Peyer's patch (tissue), 4 donors: ENCODE data around the gene NAT10.

DNA sequence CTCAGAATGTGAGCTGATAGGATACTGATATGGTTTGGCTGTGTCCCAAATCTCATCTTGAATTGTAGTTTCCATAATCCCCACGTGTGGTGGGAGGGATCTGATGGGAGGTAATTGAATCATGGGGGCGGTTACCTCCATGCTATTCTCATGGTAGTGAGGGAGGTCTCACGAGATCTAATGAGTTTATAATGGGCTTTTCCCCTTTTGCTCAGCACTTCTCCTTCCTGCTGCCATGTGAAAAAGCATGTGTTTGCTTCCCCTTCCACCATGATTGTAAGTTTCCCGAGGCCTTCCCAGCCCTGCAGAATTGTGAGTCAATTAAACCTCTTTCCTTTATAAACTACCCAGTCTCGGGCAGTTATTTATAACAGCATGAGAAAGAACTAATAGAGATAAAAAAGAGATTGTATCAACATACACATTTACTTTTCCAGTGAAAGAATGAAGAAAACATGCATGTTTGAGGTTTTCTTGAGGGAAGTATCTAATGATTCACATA, 17.3 kb upstream of the CSTF3 start:
- PRO-cap = no peak
- RAMPAGE, long total RNA, 4 experiments = no peak in any of the 4 experiments

DNA sequence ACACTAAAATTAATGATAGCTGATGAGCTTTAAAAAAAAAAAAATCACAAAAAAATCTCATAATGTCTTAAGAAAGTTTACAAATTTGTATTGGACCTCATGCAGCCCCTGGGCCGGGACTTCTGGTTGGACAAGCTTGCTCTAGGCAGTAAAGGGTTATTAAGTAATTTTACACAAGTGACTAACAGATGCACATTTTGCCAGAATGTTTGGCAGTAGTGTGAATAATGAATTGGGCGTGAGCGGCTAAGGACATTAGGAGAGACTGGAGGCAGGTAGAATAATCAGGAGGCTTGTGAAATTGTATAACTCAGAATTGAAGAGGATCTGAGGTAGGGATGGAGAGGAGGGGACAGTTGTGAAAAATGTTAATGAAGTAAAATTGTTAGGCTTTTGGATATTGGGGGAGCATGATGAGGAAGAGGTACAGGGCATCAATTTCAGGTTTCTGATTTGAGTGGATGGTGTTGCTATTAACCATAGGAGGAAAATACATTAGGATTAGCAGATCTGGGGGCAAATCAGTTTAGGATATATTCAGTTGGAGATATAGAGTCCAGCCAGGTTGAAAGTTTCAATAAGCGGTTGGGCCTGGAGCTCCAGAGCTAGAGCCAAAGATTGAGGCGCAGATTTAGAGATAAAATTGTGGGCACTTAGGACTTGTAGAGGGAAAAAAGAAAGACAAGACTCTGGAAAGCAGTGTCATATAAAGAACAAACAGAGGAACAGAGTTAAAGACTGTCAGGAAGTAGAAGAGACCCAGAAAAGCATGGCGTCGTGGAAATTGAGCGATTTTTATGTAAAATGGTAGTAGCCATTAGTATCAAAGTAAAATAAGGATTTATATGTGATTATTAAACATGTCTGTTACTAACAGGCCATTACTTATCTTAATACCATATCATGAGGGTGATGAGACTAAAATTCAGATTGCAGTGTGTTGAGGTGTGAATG, 41.0 kb upstream of the KIAA1549L start:
- PRO-cap = no peak
- RAMPAGE, long total RNA, 4 experiments = no peak in any of the 4 experiments

GRCh38 chr11:33691906-33692626, 8.6 kb downstream of the C11orf91 start:
- PRO-cap = bidirectional peak, plus-strand start at chr11:33692455, minus-strand start at chr11:33692275
- RAMPAGE, long total RNA, 4 experiments = no peak in any of the 4 experiments

DNA sequence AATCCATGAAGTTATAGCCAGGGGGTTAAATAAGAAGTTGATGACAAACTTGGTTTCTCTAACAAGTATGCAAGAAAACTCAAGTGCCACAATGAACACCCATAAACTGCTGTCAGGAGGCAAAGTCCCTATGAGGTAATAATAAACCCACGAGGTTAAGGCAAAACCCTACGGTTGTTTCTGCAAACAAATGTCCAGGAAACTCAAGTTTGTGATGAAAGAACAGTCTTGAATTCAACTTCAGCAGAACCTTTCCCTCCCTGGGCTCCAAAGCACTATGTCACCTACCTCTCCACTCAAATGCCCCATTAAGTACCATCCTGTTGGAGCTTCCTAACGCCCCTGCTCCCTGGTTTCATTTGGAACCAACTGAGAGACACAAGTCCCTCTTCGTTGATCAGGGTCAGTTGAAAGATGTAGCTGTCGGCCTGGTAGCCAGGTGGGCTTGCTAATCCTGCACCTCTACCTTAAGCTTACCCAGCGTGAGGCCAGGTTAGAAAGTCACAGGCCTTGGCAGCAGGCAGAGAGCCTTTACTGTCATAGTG, 2.6 kb upstream of the C11orf91 start:
- PRO-cap = no peak
- RAMPAGE, long total RNA, 4 experiments = no peak in any of the 4 experiments

DNA sequence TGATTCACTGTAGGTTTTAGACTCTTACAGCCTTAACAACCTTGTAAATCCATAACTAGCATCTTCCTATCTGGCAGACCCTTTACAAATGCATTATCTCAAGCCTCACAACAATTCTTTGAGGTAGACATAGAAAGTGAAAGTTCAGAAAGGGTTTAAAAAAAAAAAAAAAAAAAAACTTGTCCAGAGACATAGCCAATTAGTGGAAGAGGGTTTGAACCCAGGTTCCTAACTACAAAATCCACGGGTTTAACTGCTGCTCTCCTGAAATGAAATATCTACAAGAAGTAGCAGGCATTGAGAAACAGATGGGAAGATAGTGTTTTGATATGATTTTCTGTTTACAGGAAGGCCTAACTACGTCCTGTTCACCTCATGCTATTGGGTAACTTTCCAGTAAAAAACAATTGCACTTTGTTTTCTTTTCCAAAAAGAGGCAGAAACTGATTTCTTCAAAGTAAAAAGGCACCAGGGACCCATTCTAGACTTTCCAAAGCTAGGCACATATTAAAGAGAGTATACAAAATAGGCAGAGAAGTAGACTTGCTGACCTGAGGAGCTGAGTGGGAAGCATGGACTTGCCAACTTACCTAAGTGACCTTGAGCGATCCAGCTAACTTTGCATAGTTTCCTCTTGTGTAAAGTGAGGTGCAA, 5.9 kb upstream of the C11orf91 start:
- PRO-cap = no peak
- RAMPAGE, long total RNA, 4 experiments = no peak in any of the 4 experiments

- PRO-cap = no peak
- RAMPAGE, long total RNA, 4 experiments = no peak in any of the 4 experiments
Measured at GRCh38 chr11:33713349-33713640, 12.7 kb upstream of the C11orf91 start.

DNA sequence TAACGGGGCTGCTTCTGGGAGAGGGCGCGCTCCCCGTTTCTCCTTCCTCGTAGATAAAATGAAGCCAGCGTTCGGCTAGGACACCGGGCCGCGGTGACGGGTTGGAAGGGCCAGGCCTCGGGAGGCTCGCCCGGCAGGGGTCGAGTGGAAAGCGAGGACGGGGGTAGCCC, 212 bp downstream of the CD59 start:
- PRO-cap = no peak
- RAMPAGE, long total RNA, 4 experiments = no peak in any of the 4 experiments

GRCh38 chr11:33802462-33803044, 28.2 kb upstream of the FBXO3 start:
- PRO-cap = no peak
- RAMPAGE, long total RNA, 4 experiments = no peak in any of the 4 experiments

DNA sequence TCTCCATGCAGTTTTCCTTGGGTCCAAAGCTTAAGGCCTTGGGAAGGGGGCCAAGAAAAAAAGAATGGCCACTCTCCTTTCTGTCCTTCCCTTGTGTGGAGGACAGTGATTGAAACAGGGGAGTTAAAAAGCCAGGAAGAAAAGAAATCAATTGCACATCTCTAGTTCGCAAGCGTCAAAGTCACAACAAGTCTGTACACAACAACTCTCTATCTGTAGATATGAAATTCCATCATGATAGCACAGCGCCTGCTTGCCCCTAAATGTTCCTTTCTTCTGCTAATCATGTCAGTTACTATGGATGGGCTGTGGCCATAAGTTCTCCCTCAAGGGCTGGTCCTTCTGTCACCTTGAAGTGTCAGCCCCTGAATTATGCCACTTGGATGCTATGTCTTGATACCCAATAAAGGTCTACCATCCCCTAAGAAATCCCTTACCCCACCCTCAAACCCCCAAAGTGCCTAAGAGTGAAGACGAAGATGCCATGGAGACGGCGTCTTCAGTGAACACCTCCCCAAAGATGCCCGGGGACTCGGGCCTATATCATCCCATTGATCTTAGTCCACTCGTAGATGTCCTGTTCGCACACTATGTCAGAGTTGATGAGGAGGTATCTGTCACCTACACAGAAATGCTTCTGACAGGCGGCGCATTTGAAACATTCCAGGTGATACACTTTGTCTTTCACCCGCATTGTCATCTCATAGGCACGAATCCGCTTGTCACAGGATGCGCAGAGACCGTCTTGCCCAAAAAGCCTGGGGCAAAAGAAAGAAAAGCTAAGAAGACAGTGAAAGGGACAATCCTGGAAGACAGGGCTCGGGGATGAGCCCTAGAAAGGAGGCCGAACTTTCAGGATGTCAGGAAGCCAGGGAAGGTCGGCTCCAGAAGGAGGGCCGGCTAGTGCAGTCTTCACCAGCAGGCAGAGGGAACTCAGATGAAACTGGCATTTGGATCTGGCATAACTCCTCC, 32.8 kb downstream of the LMO2 start:
- PRO-cap = no peak
- RAMPAGE, long total RNA, 4 experiments = no peak in any of the 4 experiments

DNA sequence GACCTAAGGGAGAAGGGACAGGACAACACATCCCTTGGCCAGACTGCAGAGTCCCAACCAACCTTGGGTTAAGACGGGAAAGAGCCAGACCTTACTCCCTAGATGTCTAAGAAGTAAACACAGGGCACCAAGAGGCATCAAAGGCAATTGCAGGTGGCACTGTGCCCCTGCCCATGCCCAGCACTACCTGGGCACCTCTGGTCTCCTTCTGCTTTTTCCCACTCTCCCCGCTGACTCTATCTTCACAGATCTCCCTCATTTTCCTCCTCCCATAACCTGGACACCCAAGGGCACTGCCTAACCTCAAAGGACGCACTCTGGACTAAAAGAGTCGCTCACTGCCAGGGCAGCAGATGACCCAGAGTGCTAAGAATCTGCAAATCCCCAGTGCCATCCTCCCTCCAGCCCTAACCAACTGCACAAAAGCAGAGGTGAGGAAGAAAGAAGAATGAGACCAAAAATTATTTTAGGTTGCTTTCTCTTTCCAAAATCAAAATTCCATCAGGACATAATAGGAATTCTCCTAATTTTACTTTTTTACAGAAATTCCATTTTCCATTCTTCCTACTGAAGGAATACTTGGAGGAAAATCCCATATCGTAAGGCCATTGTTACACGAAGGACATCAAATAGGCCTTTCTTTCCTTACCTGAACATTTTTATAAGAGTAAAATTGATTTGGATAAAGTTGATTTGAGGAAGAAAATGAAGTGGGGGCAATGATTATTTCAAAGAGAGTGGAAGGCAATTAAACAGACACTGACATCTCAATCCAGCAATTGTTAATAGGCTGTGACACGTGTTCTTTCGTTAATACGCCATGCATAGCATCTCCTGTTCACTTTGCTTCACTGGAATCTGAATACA, 26.7 kb downstream of the LMO2 start:
- PRO-cap = no peak
- RAMPAGE, long total RNA, 4 experiments = no peak in any of the 4 experiments

GRCh38 chr11:33921195-33921634, 29.3 kb upstream of the LMO2 start:
- PRO-cap = no peak
- RAMPAGE, long total RNA, 4 experiments = no peak in any of the 4 experiments

- PRO-cap = no peak
- RAMPAGE, long total RNA, 4 experiments = no peak in any of the 4 experiments
Measured at GRCh38 chr11:33941461-33942147, 49.7 kb upstream of the LMO2 start.

DNA sequence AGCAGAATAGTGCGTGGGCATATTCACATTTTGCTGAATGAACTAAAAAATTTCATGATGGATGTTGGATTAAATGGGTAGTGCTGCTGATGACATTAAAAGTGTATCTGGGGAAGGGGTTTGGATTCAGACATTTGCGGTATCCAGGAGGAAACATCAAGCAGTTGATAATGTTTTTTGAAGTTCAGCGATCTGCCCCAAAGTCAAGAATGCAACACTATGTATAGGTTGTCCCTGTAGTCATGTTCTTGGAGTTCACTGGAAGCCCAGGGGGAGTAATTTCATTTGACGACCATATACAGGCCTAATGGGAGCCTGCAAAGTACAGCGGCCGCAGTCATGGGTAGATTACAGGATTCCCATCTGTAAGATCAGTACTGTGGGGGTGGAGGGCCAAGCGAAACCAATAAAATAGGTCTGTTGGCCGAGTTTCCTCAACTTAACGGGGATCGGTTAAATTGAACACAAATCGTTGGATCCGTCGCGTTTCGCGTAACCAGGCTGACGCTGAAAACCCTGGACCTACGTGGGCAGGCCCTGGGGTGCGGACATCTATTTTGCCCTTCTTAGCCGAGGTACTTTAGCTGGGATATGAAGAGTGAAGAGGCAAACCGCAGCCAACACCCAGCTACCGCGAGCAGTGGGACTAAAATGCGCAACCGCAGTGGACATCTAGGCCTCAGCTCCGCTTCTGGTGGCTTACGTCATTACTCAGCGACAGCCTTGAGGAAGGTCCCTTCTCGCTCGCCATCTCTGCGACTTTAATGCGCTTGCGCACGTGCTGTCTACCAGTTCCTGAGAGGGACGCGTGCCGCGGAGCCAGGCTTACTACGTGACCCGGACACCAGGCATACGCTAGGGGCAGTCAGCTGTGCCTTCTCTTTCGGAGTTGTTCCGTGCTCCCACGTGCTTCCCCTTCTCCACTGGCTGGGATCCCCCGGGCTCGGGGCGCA, at the start of gene NAT10:
Gene NAT10 (plus strand): TSS at position 791 of the 953 bp plus-strand sequence.
- PRO-cap = bidirectional peak, plus-strand start at position 791 of the sequence, minus-strand start at position 642 of the sequence
- RAMPAGE, long total RNA, 4 experiments = start-site peak on the plus strand in 4 of 4 experiments, centred at positions 809 to 827 of the sequence, 20 to 53 reads per replicate

GRCh38 chr11:34186136-34186939, 80.9 kb downstream of the NAT10 start:
- PRO-cap = no peak
- RAMPAGE, long total RNA, 4 experiments = no peak in any of the 4 experiments

GRCh38 chr11:34250659-34251515, 106.9 kb downstream of the ABTB2 start:
- PRO-cap = no peak
- RAMPAGE, long total RNA, 4 experiments = no peak in any of the 4 experiments

DNA sequence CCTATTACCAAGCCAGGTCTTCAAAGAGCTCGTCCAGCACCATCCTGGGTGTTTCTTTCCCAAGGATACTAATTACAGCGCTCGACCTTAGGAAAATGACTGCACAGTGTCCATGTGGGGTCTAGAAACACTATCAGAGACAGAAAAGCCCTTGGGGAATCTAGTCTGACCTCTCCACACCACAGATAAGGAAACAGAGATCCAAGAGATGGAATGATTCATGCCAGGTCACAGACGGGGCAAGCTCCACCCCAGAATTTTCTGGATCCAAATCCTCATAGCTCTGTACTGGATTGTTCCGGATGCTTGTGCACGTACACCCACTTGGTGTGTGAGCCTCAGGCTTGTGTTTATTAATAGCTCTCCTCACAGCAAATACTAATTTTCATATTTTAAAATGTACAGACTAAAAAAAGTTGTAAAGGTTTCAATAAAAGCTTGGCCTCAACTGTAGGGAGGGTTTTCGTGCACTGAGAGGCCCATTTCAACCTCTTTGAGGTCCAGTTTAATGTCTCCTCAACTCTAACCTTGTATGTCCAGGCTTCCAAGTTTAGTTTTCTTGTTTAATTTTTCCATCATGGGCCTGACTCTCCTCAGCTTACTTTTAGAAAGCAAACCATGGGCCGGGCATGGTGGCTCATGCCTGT, 11.2 kb downstream of the ABTB2 start:
- PRO-cap = no peak
- RAMPAGE, long total RNA, 4 experiments = no peak in any of the 4 experiments

GRCh38 chr11:34552457-34552769, 38.8 kb upstream of the ELF5 start:
- PRO-cap = no peak
- RAMPAGE, long total RNA, 4 experiments = no peak in any of the 4 experiments

- PRO-cap = no peak
- RAMPAGE, long total RNA, 4 experiments = no peak in any of the 4 experiments
Measured at GRCh38 chr11:34630612-34630974, 9.7 kb downstream of the EHF start.

GRCh38 chr11:34639320-34639685, 18.4 kb downstream of the EHF start:
- PRO-cap = no peak
- RAMPAGE, long total RNA, 4 experiments = no peak in any of the 4 experiments

GRCh38 chr11:34783823-34784235, 132.3 kb downstream of the APIP start:
- PRO-cap = no peak
- RAMPAGE, long total RNA, 4 experiments = no peak in any of the 4 experiments